SUDHL5 (cell line): ENCODE measurements around a stretch of chr1.

GRCh38 chr1:153653151-153653635 is 5.3 kb upstream of the SNAPIN start:
- PRO-cap = no peak

GRCh38 chr1:153731188-153731389 is 3.2 kb downstream of the INTS3 start:
- PRO-cap = no peak

DNA sequence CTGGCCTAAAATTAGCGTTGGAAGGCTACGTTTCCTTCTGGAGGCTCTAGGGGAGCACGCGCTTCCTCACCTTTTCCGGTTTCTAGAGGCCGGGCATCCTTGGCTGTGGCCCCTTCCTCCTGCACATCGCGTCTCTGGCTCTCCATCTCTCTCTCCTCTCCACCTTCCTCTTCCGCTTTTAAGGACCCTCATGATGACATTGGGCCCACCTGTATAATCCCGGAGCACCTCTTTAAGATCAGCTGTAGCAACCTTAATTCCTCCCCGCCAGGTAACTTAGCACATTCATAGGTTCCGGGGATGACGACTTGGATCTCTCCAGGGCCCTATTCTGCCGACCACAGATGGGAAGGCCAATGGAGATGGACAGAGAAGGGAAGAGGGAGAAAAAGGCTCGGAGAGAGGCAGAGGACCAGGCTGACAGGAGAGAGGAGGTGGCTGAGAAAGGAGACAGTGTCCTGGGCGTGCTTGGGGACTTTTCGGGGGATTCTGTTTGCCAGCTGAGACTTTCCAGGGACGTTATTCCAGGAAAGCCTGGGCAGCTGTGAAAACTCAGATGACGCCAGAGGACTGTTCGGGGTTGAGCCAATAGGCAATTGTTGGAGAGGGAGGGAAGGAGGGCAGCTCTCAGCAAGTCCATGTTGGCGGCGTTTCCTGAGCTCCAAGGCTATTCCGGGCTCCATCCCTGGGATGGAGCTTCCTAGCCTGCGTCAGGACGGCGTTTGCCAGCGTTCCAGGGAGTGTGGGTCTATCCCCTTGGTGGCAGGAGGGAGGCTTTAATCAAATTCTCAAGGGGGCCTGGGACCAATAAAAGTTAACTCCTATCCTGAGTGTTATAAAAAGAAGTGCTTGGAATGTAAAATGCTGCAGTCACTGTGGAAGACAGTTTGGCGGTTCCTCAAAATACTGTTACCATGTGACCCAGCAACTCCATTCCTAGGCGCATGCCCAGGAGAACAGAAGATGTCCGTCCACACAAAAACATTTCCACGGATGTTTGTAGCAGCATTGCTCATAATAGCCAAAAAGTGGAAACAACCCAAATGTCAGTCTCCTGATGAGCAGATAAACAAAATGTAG is 15.0 kb downstream of the SLC27A3 start:
- PRO-cap = no peak

DNA sequence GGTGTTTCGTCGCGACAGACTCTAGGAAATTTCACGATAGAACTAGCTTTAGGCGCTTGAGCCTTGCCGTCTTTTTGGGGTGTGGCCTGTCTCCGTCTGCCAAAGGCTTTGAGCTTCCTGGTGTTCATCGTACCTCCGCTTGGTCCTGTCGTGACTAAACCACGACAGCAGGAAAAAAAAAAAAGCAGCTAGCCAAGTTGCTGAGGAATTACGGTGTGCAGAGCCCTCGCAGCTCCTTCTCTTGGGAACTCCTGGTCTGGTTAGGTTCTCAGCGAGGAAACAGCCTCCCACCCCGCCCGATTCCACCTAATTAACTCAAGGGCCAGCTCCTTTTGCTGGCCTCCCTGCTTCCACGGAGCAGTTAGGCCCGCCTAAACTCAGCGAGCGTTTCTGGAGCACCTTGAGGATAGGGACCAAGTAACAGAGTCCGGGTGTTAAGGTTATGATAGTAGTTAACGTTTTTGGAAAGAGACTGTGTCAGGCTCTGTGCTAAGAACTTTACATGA is 713 bp upstream of the GATAD2B start:
- PRO-cap = no peak

DNA sequence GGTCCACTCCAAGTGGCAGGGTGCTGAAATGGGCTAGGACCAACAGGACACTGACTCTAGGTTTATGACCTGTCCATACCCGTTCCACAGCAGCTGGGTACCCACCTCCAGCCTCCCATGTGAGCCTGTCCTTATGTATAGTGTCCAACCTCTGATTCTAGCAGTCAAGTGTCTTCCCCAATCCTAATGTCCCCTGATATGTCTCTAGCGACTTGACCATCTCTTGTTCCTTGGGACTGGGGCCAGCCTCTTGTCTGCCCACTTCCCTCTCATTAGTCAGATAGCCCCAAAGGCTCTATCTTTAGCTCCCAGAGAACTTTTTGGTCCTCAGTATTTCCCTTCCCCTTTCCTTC is 1.2 kb upstream of the CRTC2 start:
- PRO-cap = no peak

DNA sequence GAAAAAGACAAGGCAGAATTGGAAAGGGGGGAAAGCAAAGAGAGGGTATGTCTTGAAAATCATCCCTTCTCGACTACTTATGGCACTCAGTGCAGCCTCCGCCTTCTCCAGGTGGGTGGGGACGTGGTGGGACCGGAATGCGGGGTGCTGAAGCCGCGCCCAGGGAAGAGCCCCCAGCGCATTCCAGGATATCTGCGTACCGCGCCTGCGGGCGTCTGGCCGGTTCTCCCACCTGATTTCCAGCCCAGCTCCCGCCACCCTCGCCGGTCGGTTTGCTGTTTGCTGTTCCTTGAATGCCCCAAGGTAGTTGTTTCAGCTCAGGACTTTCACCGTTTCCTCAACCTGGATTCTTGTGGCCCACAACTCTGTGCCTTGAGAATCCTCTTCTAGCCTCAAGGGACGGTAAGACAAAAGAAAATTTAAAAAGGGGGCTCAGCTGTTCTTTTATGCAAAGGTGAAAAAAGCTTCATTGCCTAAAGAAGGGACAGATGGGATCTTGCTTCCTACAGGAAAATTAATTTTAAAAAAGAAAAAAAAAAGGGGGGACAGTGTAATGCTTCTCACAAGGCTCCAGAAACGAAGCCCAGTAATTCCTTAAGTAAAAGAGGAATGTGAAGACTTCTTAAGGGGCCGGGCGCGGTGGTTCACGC is 821 bp upstream of the SLC39A1 start:
- PRO-cap = no peak

DNA sequence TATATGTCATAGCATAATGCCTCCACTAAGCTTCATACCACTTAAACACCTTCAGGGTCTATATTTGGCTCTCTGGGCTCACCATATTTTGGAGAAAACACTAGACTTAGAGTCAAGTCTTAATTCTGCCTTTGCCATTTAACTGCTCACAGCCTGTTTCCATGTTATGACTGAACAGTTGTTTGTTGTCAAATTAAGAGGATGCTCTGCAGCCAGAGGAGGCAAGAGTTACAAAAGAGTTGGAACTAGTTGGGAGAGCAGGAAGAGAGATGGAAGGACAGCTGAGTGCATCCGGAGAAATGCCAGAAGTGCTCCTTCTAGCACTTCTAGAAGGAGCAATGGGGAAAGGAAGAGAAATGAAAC is 1.9 kb downstream of the RAB13 start:
- PRO-cap = no peak

- PRO-cap = no peak
Measured at GRCh38 chr1:154172140-154172754, 19.7 kb downstream of the TPM3 start.

DNA sequence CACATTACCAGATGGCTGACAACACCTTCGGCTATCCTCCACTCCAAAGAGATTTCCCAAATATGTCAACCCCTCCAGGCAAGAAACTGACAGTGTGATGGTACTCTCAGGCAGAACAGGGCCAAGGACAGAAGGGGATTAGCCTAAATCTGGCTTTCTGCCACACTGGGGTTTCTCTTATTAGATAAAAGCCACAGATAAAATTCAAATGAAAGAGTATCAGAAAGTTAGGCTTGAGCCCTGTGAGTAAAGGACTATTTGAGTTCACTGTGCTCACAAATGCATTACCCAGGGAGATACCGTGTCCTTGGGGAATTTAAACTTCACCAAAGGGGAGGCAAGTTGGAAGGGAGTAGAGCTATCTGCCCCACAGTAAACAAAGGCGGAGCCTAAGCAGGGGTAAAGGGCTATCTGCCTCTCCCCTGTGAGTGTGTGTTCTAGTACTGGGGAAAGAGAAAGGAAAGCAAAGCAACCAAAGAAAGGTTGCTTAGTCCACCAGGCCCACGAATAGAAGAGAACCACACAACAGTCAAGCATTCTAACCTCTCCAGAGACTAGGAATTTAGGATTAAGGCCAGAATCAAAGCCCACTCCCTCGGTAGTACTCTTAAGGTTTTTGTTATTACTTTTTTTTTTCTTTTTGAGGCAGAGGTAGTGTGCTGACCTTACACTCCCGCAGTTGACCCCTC is 12.8 kb downstream of the TPM3 start:
- PRO-cap = no peak

DNA sequence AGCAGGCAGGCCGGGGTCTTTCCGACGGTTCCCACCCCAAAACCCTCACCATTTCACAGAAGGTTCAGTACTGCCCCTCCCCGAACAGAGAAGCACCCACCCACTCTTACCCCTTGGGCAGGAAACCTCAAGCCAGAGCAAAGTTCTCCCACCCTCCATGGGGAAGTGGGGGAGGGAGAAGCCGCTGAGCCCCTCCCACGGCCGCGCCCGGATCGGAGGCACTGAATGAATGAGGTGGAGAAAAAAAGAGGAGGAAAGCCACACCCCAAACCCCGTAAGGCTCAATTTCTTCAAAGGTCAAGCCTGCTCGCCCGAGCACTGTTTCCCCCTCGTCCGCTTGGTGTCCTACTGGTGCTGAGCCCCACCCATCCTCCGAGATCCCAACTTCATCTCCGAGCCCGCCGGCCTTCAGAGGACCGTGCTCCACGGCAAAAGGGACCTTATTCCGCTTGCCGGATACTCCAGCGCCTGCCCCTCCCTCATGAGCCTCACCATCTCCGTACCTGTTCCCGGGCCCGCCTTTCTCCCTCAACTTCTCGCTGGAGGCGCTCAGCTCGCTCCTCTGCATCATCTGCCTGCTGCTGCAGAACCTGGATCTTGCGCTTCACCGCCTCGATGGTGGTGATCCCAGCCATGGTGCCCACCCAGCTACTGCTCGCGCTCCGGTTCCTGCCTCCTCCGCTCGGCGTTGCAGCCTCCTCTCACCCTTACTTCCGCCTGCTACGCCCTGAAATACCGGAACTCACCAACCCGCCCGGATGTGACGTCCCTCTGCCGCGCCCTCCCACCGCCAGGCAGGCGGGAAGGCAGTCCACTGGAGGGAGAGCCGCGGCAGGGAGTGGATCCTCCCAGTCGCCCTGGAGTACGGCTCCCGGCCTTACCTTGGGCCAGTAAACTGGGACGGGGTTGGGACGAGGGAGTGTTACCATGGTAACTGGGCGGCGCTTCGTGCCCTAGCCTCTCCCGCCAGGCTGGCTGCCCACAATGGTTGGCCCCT is 9.1 kb downstream of the TPM3 start:
- PRO-cap = unidirectional peak, minus-strand start at position 347 of the sequence; bidirectional peak, plus-strand start at position 809 of the sequence, minus-strand start at position 703 of the sequence

DNA sequence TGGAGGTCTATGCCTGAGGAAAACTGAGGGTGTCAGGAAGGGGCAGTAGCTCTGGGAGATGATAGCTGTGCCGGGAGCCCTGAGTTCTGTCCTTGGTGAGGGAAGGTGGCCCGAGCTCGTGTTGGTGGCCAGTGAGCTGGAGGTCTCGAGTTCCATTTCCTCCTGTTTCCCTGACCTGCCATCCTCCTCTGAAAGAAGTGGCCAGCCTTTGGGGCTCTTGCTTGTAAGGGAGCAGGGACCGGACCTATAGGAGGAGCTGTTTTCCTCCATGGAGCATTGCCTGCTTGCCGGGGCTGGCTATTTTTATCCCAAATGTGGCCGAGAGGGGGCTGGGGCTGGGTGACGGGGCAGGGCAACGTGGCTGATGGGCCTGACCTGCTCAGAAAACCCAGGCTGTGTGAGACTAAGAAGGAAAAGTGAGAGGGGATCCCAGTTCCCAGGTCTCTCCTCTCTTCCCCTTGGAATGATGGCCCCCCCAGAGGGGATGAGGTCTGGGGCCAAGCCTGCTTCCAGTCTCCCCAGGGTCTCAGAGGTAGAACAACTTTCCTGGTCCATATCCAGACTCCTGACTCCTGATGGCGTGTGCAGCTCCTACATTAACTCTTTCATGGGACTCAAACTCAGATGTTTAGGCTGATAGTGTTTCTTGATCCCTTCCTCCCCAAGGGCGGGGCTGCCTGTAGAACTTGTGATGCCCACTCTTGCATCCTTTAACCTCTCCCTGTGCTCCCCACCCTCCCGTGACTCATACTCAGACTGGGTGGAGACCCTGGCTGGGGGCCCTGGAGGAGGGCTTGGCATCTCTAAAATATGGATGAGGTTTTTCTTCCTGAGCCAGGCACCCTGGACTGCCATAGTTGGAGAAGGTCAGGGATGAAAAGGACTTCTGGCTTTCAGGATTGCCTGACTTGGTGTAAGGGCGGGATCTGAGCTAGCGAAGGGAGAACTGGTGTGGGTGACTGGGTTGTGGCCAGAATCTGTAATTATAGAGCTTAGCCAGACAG is 1.1 kb downstream of the ATP8B2 start:
- PRO-cap = no peak

GRCh38 chr1:154328213-154329083 is 3.1 kb downstream of the ATP8B2 start:
- PRO-cap = no peak

- PRO-cap = no peak
Measured at GRCh38 chr1:154414223-154415163, 9.3 kb downstream of the IL6R start.

GRCh38 chr1:154429000-154429594 is 24.0 kb downstream of the IL6R start:
- PRO-cap = no peak

- PRO-cap = no peak
Measured at GRCh38 chr1:154430646-154431538, 25.7 kb downstream of the IL6R start.

GRCh38 chr1:154467464-154468151 is 34.4 kb upstream of the TDRD10 start:
- PRO-cap = no peak

DNA sequence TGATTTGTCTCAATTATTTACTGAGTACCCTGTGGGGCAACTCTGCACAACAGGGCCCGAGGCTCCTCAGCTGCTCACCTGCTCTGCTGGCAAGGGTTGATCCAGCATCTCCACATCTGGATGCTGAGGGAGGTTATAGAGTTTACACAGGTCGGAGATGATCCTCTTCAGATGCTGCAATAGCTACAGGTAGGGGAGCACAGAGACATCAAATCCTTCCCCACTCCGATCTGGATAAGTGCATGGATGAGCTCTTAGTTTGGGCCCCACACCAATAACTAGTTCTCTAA is 3.2 kb downstream of the UBE2Q1 start:
- PRO-cap = no peak

- PRO-cap = no peak
Measured at GRCh38 chr1:154628327-154628538, 20.2 kb upstream of the ADAR start.

GRCh38 chr1:154715930-154716241 is 107.9 kb upstream of the ADAR start:
- PRO-cap = no peak

- PRO-cap = unidirectional peak, minus-strand start at chr1:154865270; bidirectional peak, plus-strand start at chr1:154865710, minus-strand start at chr1:154865648
Measured at GRCh38 chr1:154865187-154865921, 4.7 kb downstream of the KCNN3 start.